Adrenal gland (tissue), 7 donors: ENCODE results near the gene OPA1.

GRCh38 chr3:192869360-192869824 lies 48.3 kb downstream of the MB21D2 start:
- PRO-cap, 3 experiments = peak in 1 of 3 experiments; most common minus-strand start chr3:192869424 (in 1)
- RAMPAGE, long total RNA, 4 experiments = no peak in any of the 4 experiments
- RRBS = no CpG with 5 or more reads among the region's 1 CpG

DNA sequence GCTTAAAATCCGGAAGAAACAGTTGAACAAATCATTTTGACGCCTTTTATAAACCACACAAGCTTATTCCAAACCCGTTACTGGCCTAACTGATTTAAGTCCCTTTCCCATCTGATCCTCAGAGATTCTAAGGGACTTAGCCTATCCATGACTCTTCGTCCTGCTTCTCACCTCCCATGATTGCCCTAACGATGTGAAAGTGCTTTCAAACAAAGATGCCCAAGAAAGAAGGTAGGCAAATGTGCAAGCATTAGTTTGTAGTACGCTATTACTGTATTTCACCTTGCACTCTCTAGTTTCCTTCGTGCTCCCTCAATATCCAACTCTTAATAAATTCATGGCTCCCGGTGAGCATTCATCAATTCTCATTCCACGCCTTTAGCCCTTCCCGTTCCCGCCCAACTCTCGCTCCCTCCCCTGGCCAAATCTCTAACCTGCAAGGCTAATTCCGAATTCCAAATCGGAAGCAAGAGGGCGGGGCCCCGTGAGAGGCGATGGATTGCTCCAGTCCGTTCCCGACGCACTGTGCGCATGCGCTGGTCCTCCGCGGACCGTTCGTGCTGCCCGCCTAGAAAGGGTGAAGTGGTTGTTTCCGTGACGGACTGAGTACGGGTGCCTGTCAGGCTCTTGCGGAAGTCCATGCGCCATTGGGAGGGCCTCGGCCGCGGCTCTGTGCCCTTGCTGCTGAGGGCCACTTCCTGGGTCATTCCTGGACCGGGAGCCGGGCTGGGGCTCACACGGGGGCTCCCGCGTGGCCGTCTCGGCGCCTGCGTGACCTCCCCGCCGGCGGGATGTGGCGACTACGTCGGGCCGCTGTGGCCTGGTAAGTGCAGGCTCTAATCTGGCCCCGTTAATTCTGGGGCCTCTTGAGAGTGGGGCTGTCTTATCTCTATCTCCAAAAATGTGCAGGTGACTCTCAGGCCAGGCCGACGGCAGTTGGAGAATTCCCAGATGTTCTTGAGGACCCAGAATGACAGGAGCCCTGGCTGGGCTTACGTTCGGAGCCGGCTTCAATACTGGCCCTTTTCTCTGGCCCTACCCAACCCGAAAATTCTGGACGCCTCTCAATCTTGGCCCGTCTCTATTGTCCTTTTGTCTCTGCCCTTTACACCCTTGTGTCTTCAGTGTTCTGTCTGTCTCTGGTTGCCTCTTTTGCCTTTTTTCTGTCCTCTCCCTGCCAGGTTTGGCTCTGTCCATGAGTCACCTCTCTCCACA lies at the start of gene OPA1:
Gene OPA1, plus strand, starts transcription at position 622 of the 1,215 bp plus-strand sequence.
- PRO-cap, 3 experiments = peak in 3 of 3 experiments; most common plus-strand start position 706 of the sequence (in 3); most common minus-strand start position 331 of the sequence (in 2)
- RAMPAGE, long total RNA, 4 experiments = start-site peak on the plus strand in 4 of 4 experiments, centred at positions 661 to 683 of the sequence, 1,207 to 3,910 reads per replicate; start-site peak on the minus strand in 3 of 4 experiments, centred at positions 500 to 534 of the sequence, 19 to 58 reads per replicate
- RRBS = 1% methylated on average over 10 of the region's 60 CpGs

DNA sequence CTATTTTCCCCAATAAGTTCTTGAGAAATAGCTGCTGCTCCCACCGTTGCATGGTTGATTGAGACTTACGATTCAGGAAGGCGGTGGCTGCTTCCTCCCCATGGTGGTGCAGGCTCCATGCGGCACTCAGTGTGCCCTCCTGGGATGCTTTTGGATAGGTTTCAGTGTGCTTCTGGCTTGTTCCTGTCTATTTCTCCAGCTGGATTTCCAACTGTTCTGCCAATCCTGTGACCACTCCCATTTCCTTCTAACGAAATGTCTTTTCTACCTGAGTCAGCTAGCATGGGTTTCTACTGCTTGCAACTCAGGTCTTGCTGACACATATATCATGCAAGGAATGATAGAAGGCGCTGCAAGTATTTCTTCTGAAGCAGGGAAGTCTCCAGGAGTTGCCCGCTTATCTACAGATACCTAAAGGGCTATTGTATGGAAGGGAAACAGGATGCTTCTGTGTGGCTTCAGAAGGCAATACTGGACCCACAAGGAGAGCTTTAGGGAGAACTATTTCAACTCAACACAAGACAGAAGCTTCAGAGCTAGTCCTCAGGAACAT lies 244.4 kb downstream of the OPA1 start:
- PRO-cap, 3 experiments = no peak in any of the 3 experiments
- RAMPAGE, long total RNA, 4 experiments = no peak in any of the 4 experiments
- RRBS = no CpG with 5 or more reads among the region's 7 CpGs

GRCh38 chr3:193843001-193843524 lies 250.1 kb downstream of the OPA1 start:
- PRO-cap, 3 experiments = no peak in any of the 3 experiments
- RAMPAGE, long total RNA, 4 experiments = no peak in any of the 4 experiments
- RRBS = no CpG with 5 or more reads among the region's 12 CpGs

DNA sequence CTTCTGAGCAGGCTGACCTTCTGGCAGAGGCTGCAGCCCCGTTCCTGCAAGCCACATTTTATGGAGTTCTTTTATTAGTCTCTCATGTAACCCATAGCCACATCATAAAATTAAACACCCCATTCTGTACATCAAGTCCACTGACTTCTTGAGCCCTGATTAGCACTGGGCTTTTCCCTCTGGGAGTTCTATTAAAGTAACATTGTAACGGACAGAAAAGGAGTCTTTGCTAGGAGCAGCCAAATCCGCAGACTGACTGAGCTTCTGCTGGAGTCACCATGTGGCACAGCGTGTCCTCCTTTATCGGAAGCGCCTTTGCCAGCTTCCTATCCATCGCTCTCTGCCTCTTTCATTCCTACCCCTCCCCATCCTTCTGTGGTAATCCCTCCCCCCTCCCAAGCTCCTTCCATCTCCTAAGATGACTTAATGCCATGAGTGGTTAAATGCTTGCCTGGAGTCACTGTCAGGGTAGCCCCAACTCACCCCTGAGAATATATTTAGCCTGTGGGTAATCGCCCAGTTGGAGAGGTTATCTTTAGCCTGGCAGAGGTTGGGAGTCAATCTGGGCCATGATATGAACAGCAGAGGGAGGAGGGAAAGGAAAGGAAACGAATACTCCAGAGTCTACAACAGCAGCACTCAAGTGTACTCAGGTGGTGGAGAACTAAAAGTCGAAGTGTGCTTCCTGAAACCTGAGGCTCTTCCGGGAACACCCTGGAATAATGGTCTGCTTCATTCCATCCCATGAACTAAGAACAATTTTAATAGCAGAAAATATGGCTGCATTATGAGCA lies 138.3 kb upstream of the HES1 start:
- PRO-cap, 3 experiments = no peak in any of the 3 experiments
- RAMPAGE, long total RNA, 4 experiments = no peak in any of the 4 experiments
- RRBS = no CpG with 5 or more reads among the region's 11 CpGs

DNA sequence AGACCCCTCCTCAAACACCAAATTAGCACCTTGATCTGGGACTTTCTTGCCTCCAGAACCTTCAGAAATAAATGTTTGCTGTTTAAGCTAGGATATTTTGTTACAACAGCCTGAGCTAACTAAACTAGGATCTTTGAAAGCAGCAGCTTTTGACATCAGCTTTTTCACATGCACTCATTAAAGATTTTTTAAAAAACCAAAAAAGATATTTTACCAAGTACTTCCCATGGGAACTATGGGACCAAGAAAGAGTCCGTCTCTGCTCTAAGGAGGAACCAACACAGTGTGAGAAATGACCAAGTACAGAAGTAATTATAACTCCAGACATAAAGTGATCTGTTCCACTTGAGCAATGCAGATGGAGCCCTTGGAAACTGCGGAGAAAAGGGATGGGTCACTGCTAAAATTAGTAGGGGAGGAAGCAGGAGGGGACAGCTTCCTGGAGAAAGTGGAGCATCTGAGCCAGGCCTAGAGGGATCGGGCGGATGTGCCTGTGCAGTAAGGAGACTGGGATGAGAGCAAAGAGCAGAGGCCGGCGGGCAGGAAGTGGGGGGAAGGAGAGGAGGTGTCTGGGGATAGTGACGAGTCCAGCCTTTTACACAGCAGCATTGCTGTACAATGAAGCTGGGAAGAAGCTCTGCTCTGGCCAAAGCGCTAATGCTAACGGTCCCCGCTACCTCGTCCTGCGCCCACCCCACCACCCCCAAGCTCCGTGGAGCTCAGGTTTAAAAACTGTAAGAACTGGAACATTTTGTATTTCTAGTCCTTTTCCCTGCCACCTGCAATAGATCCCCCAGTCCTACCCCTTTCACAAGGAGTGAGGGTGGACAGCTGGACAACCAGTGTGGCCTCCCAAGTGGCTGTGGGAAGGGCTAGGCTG lies 53.2 kb upstream of the HES1 start:
- PRO-cap, 3 experiments = peak in 2 of 3 experiments; most common plus-strand start position 496 of the sequence (in 1); most common minus-strand start position 287 of the sequence (in 2)
- RAMPAGE, long total RNA, 4 experiments = no peak in any of the 4 experiments
- RRBS = no CpG with 5 or more reads among the region's 13 CpGs

GRCh38 chr3:194101912-194102883 lies 33.8 kb upstream of the HES1 start:
- PRO-cap, 3 experiments = no peak in any of the 3 experiments
- RAMPAGE, long total RNA, 4 experiments = no peak in any of the 4 experiments
- RRBS = no CpG with 5 or more reads among the region's 10 CpGs

DNA sequence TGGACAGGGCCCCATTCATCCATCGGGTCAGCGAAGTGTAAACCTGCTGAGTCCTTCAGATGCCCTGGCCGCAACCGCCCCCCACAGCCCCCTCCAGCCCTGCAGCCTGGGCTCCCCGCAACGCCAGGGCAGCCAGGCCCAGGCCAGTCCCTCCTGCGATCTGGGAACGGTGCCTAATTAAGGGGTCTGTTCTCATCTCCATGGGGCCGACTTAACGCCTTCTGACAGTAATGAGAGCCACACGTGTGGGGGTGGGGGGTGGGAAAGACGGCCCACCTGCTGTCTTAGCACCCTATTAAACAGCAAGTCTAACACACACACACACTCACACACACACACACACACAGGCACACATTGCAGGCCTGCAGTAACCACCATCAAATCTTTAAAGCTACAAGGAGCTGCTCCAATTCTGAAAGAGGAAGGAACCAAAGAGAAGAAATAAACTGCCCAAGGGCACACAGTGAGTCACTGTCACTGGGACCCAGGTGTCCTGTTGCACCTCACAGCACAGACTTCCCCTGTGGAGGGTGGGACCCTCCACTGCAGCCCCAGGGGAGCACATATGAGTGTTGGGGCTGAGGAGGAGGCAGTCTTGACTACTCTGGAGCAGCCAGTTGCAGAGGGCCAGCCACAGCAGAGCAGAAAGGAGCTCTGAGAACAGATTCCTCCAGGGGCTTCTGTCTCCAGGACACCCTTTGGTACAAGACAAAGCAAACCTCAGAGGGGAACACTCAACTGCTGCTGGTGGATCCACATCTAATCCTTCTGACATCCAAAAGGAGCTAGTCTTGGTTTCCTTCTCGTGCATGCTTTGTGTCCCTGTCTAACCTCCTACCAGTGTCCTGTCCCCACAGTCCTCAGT lies 31.7 kb upstream of the HES1 start:
- PRO-cap, 3 experiments = no peak in any of the 3 experiments
- RAMPAGE, long total RNA, 4 experiments = no peak in any of the 4 experiments
- RRBS = no CpG with 5 or more reads among the region's 13 CpGs

- PRO-cap, 3 experiments = no peak in any of the 3 experiments
- RAMPAGE, long total RNA, 4 experiments = no peak in any of the 4 experiments
- RRBS = 8% methylated on average over 4 of the region's 6 CpGs
Observed at GRCh38 chr3:194112711-194113297, 23.1 kb upstream of the HES1 start.

DNA sequence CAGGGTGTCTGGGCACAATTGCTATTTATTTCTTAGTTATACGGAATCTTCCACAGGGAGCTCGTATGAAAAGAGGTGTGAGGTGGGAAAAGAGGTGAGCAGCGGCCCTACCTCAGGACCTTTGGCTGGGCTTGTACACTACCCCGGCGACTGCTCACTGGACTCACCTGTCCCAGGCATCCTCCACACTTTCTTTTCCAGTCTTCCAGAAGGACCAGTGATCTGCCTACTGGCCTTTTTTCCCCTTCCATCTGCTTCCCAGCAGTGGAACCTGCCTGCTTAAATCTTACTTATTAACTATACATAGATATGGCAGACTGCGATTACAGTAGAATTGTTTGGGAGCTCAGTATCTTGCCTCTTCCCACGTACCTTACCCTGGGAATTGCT lies 11.9 kb upstream of the HES1 start:
- PRO-cap, 3 experiments = no peak in any of the 3 experiments
- RAMPAGE, long total RNA, 4 experiments = no peak in any of the 4 experiments
- RRBS = no CpG with 5 or more reads among the region's 7 CpGs

GRCh38 chr3:194133553-194134707 lies 2.0 kb upstream of the HES1 start:
- PRO-cap, 3 experiments = peak in 3 of 3 experiments; most common plus-strand start chr3:194133950 (in 3); most common minus-strand start chr3:194134397 (in 2)
- RAMPAGE, long total RNA, 4 experiments = start-site peak on the plus strand in 1 of 4 experiments, at chr3:194134459-194134483 at its widest, 14 reads per replicate
- RRBS = 1% methylated on average over 56 of the region's 109 CpGs

GRCh38 chr3:194137394-194137895 lies 1.5 kb downstream of the HES1 start:
- PRO-cap, 3 experiments = peak in 3 of 3 experiments; most common plus-strand start chr3:194137570 (in 3); most common minus-strand start chr3:194137689 (in 2)
- RAMPAGE, long total RNA, 4 experiments = no peak in any of the 4 experiments
- RRBS = under 1% methylated on average over 6 of the region's 37 CpGs

- PRO-cap, 3 experiments = peak in 1 of 3 experiments; most common plus-strand start chr3:194139188 (in 1); most common minus-strand start chr3:194139045 (in 1)
- RAMPAGE, long total RNA, 4 experiments = no peak in any of the 4 experiments
- RRBS = no CpG with 5 or more reads among the region's 30 CpGs
Observed at GRCh38 chr3:194138721-194140072, 3.2 kb downstream of the HES1 start.

- PRO-cap, 3 experiments = no peak in any of the 3 experiments
- RAMPAGE, long total RNA, 4 experiments = no peak in any of the 4 experiments
- RRBS = no CpG with 5 or more reads among the region's 9 CpGs
Observed at GRCh38 chr3:194205566-194206100, 69.7 kb downstream of the HES1 start.

DNA sequence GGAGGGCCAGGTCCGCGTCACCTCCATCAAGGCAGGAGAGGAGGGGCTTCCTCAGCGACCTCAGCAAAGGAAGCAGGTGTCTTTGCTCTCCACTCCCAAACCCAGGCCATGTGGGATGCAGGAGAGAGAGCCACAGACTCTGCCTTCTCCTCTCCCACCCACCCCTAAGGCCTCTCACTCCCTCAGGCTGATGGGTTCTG lies 82.9 kb downstream of the CPN2 start:
- PRO-cap, 3 experiments = peak in 3 of 3 experiments; most common plus-strand start position 112 of the sequence (in 3)
- RAMPAGE, long total RNA, 4 experiments = no peak in any of the 4 experiments
- RRBS = no CpG with 5 or more reads among the region's 3 CpGs

GRCh38 chr3:194313589-194313993 lies 37.5 kb downstream of the CPN2 start:
- PRO-cap, 3 experiments = no peak in any of the 3 experiments
- RAMPAGE, long total RNA, 4 experiments = no peak in any of the 4 experiments
- RRBS = no CpG with 5 or more reads among the region's 9 CpGs

DNA sequence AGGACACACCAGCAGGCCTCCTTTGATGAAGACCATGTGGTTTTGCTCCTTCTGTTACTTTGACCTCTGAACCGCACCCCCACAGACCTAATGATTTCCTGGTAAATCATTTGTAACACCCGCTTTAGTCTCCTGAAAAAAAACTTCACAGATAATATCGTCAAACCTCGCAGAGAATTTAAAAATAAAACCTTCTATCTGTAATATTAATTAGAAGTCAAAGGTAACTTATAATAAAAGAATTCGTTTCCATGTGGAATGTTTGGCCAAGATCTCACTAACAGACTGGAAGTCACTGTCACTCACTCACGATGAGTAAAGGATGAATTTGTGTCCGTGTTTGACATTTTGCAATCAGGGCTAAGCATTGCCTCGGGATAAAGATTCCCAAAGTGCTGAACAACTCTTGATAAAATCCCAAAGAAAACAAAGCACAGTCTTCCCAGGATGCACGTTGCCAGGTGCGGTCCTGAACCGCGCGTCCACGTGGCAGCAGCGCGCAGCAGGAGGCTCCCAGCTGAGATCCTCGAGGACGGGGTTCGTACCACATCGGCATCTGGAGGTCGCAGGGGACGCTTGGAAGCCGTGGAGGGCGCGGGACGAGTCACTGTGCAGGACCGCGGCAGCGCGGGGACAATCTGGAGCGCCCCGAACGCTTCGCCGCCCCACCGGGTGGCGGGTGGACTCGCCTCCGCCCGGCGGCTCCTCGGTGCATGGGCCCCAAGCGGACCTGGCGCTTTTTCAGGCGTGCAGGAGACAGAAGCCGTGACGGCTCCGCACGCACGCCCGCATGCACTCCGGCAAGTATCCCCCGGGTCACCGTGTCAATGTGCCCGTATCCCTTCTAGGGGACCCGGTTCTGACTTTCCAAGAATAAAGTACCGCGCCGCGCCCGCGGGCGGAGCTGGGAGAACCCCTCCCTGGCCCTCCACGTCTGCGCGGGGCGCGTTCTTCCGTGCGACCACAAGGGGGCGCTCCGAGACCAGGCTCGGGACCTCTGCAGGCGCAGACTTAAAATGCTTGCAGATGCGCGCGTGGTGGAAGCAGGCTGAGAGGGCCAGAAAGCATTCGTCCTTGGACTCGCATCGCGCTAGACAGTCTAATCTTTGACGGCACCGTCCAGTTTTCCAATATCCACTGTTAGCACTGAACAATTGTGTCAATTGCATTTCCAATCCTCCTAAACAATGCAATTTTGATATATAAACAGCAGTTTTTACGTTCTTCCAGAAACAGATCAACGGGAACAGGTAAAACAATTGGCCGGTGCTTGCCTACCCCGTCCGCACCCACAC lies 17.7 kb downstream of the CPN2 start:
- PRO-cap, 3 experiments = no peak in any of the 3 experiments
- RAMPAGE, long total RNA, 4 experiments = no peak in any of the 4 experiments
- RRBS = 2% methylated on average over 14 of the region's 88 CpGs

GRCh38 chr3:194451582-194452256 lies 35.1 kb downstream of the ATP13A3 start:
- PRO-cap, 3 experiments = no peak in any of the 3 experiments
- RAMPAGE, long total RNA, 4 experiments = no peak in any of the 4 experiments
- RRBS = no CpG with 5 or more reads among the region's 7 CpGs

DNA sequence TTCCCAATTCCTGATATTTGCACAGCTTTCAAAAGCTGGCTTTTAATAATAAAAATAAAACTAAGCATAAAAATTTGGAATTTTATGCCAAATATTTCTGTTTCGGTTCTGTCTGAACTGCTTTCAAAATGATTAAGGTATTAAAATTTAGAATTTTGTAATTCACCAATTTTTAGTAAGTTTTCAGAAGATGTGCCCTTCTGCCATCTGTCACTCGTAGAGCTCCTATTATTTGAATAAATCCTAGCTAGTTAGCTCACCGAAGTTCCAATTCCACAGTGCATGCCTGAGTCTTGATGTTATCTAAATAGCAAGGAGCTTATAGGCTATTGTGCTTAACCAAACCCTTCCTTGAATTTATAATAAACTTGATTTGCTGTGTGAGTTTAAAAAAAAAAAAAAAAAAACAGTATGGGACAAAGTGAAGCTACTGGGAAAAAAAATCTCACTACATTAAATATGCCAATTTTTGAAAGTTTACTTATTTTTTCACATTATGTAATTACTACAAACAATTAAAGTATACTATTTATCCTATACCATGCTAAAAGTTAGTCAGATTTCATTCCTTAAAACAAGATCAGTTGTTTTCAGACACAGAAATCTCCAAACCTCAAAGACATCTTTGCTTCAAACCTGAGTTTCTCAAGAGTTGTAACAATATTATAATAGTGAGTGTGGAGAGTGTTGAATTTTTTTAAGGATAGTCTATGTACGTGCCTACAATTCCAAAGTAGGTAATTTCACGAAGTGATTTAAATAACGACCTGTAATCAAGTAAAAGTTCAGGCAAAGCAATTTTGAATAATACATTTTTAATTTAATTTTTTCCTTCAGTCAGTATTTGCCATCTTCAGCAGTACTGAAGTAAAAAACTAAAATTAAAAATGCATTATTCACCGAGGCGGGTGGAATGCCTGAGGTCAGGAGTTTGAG lies 18.5 kb downstream of the ATP13A3 start:
- PRO-cap, 3 experiments = no peak in any of the 3 experiments
- RAMPAGE, long total RNA, 4 experiments = start-site peak on the minus strand in 1 of 4 experiments, centred at position 286 of the sequence, 7 reads per replicate
- RRBS = no CpG with 5 or more reads among the region's 8 CpGs

- PRO-cap, 3 experiments = no peak in any of the 3 experiments
- RAMPAGE, long total RNA, 4 experiments = no peak in any of the 4 experiments
- RRBS = no CpG with 5 or more reads among the region's 7 CpGs
Observed at GRCh38 chr3:194474775-194475265, 12.0 kb downstream of the ATP13A3 start.